Keratinocyte (primary cell): ENCODE measurements around a stretch of chr17.

GRCh38 chr17:76631508-76632537, 11.7 kb downstream of the ST6GALNAC1 start:
CAGE:
- cytosol, long polyA minus RNA: no peak
- cytosol, long polyA plus RNA: no peak
- long polyA plus RNA: no peak
- nucleus, long polyA minus RNA: no peak
- nucleus, long polyA plus RNA: no peak

DNA sequence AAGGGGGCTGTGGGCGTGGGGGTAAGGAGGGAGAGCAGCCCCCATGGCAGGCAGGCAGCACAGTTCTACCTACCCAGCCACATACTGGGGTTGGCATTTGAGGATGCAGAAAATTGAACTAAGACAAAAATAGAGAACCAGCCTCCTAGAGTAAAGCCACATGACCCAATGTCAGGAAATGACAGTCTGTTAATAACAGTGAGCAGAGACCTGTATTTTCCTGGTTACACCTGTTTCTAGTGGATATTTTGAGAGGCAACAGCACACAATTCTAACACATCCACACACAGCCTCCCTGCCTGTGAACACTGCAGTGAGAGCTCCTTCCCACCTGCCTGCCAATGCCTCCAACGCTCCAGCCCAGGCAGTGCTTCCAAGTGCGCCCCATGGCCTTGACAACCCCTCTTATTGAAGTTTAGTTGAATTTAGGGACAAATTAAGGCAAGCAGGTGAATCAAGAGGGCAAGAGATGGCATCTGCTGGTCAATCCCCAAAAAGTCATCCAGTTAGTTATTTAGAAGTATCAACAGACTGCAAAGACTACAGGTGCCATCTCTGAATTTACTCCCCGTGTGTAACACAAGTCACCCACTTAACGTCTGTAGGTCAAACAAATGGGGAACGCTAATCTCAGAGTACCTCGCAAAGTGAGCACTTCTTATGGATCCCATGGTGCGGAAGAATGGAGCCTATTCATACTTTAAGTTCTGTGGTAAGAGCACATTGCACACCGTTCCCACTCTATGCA, 4.7 kb upstream of the MXRA7 start:
CAGE:
- cytosol, long polyA minus RNA: no peak
- cytosol, long polyA plus RNA: no peak
- long polyA plus RNA: no peak
- nucleus, long polyA minus RNA: no peak
- nucleus, long polyA plus RNA: no peak

CAGE:
- cytosol, long polyA minus RNA: no peak
- cytosol, long polyA plus RNA: no peak
- long polyA plus RNA: no peak
- nucleus, long polyA minus RNA: no peak
- nucleus, long polyA plus RNA: no peak
These were observed 4.1 kb downstream of the SRSF2 start for GRCh38 chr17:76732689-76733785.

DNA sequence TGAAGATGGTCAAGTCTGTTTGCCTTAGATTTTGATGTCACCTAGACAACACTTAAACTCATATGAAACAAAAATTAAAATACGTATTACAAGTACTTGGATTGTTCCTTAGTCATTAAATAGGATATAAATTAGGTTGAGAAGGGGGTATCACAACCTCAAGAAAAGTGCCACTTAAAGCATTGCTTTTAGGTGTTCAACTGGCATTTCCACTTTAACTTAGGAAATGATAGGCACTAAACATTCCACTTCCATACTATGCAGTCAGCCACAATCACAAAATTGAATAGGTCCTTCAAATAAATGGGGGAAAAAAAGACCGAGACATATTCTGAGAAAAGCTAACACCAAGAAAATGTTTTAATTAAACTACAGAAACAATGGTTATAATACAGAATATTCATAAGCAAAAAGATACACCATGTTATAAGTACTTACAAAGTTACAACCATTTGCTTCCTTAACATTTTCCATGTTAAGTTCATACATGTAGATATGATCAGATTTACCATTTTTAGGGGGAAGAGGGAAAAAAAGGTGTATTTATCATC, 3.3 kb downstream of the SRSF2 start:
CAGE:
- cytosol, long polyA minus RNA: no peak
- cytosol, long polyA plus RNA: no peak
- long polyA plus RNA: no peak
- nucleus, long polyA minus RNA: no peak
- nucleus, long polyA plus RNA: no peak

GRCh38 chr17:76752869-76754127, 15.4 kb downstream of the MFSD11 start:
CAGE:
- cytosol, long polyA minus RNA: no peak
- cytosol, long polyA plus RNA: no peak
- long polyA plus RNA: no peak
- nucleus, long polyA minus RNA: no peak
- nucleus, long polyA plus RNA: no peak

GRCh38 chr17:76769471-76769953, 31.6 kb downstream of the MFSD11 start:
CAGE:
- cytosol, long polyA minus RNA: no peak
- cytosol, long polyA plus RNA: no peak
- long polyA plus RNA: no peak
- nucleus, long polyA minus RNA: no peak
- nucleus, long polyA plus RNA: no peak

CAGE:
- cytosol, long polyA minus RNA: no peak
- cytosol, long polyA plus RNA: no peak
- long polyA plus RNA: no peak
- nucleus, long polyA minus RNA: no peak
- nucleus, long polyA plus RNA: no peak
These were observed 35.5 kb downstream of the MFSD11 start for GRCh38 chr17:76773447-76773716.

GRCh38 chr17:76844606-76845480, 23.4 kb upstream of the MGAT5B start:
CAGE:
- cytosol, long polyA minus RNA: no peak
- cytosol, long polyA plus RNA: no peak
- long polyA plus RNA: no peak
- nucleus, long polyA minus RNA: no peak
- nucleus, long polyA plus RNA: no peak

DNA sequence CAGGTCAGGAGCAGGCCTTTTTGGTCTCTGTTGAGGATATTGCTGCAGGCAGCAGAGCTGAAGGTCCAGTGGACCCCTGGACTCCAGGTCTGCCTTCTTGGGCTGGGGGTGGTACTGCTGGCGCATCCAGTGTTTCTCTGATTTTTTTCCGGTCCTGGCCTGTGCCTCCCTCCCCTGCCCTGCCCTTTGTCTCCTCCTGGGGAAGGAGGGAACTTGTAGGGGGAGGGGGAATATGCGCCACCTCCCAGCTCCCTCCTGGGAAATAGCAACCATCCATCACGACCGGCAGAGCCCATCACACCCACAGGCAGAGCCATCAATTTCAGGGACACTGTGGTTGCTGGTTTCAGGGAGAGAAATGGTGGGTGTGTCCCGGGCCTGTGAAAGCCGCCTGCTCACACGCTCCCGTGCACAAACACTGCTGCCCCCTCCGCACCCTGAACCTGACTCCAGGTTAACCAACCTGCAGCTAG, 17.2 kb downstream of the MGAT5B start:
CAGE:
- cytosol, long polyA minus RNA: no peak
- cytosol, long polyA plus RNA: no peak
- long polyA plus RNA: no peak
- nucleus, long polyA minus RNA: no peak
- nucleus, long polyA plus RNA: no peak

GRCh38 chr17:77088342-77089696, 52.0 kb upstream of the SEC14L1 start:
CAGE:
- cytosol, long polyA minus RNA: no peak
- cytosol, long polyA plus RNA: start-site peak on the plus strand at chr17:77088618-77088859, 69 and 58 reads in 2 replicates
- long polyA plus RNA: start-site peak on the plus strand at chr17:77088745-77088829, 38 and 28 reads in 2 replicates
- nucleus, long polyA minus RNA: no peak
- nucleus, long polyA plus RNA: start-site peak on the plus strand at chr17:77088651-77088845, 76 and 150 reads in 2 replicates

GRCh38 chr17:77103580-77104220, 37.1 kb upstream of the SEC14L1 start:
CAGE:
- cytosol, long polyA minus RNA: no peak
- cytosol, long polyA plus RNA: no peak
- long polyA plus RNA: no peak
- nucleus, long polyA minus RNA: no peak
- nucleus, long polyA plus RNA: no peak

CAGE:
- cytosol, long polyA minus RNA: no peak
- cytosol, long polyA plus RNA: no peak
- long polyA plus RNA: no peak
- nucleus, long polyA minus RNA: no peak
- nucleus, long polyA plus RNA: no peak
These were observed 7.3 kb downstream of the SEC14L1 start for GRCh38 chr17:77147918-77148522.

DNA sequence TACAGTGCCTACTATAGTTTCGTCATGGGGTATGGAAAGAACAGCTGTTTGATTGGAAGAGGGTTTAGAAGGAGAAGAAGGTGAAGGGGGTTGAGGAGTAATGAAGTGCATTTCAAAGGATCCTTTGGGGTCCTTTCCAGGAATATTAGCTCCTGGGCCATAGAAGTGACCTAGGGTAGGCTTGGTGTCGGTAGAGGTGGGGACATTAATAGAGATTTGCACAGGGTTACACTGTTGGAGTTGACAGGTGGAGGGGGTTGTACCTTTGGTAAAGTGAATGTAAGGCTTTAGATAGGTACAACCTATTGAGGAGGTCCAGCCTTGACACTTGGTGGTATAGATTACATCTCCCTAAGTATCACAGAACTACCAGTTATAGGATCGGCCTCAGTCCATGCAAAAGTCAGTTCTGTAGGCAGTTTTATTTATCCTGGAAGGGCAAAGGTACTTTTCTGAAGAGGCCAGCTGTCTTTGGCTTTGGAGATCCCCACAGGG, 28.9 kb downstream of the SEC14L1 start:
CAGE:
- cytosol, long polyA minus RNA: no peak
- cytosol, long polyA plus RNA: no peak
- long polyA plus RNA: no peak
- nucleus, long polyA minus RNA: no peak
- nucleus, long polyA plus RNA: no peak

CAGE:
- cytosol, long polyA minus RNA: no peak
- cytosol, long polyA plus RNA: no peak
- long polyA plus RNA: no peak
- nucleus, long polyA minus RNA: no peak
- nucleus, long polyA plus RNA: no peak
These were observed 1.9 kb downstream of the SEPTIN9 start for GRCh38 chr17:77283115-77283632.

GRCh38 chr17:77321832-77322390, 40.6 kb downstream of the SEPTIN9 start:
CAGE:
- cytosol, long polyA minus RNA: no peak
- cytosol, long polyA plus RNA: no peak
- long polyA plus RNA: no peak
- nucleus, long polyA minus RNA: no peak
- nucleus, long polyA plus RNA: no peak

DNA sequence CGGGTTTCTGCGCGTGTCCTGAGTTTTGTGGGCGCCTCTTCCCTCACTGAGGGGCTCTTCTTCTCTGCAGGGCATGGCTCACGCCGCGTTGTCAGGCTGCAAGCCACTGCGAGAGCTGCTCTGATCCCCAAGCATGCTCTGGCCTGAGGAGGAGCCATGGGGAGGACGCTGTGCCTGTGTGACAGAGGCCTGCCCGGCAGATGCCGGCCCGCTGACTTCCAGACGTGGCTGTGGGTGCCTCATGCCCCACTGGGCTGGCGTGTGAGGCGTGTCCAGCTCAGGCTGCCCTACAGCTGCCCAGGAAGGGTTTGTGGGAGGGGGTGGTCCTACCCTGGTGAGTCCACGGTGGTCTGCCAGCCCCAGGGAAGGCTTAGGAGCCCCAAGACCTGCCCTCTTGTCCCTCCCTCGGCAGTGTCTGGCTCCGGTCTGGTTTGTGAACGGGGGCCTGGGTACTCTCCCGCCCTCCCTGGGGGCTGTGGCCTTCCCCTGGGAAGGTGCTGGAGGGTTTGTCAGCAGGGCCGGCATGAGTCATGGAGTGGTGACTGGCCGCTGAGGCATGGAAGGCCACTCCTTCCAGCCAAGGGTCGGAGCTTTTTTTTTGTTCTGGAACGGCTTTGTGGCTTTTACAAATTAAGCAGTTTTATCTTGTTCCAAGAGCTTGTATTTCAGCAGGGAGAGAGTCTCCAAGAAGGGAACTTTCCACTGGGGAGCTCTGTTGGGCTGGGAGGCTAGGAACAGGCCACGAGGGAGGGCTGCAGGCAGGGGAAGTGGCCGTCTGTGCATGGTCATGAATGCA, 41.6 kb downstream of the SEPTIN9 start:
CAGE:
- cytosol, long polyA minus RNA: no peak
- cytosol, long polyA plus RNA: no peak
- long polyA plus RNA: no peak
- nucleus, long polyA minus RNA: no peak
- nucleus, long polyA plus RNA: no peak

GRCh38 chr17:77407555-77408747, 126.7 kb downstream of the SEPTIN9 start:
CAGE:
- cytosol, long polyA minus RNA: no peak
- cytosol, long polyA plus RNA: no peak
- long polyA plus RNA: no peak
- nucleus, long polyA minus RNA: no peak
- nucleus, long polyA plus RNA: no peak

DNA sequence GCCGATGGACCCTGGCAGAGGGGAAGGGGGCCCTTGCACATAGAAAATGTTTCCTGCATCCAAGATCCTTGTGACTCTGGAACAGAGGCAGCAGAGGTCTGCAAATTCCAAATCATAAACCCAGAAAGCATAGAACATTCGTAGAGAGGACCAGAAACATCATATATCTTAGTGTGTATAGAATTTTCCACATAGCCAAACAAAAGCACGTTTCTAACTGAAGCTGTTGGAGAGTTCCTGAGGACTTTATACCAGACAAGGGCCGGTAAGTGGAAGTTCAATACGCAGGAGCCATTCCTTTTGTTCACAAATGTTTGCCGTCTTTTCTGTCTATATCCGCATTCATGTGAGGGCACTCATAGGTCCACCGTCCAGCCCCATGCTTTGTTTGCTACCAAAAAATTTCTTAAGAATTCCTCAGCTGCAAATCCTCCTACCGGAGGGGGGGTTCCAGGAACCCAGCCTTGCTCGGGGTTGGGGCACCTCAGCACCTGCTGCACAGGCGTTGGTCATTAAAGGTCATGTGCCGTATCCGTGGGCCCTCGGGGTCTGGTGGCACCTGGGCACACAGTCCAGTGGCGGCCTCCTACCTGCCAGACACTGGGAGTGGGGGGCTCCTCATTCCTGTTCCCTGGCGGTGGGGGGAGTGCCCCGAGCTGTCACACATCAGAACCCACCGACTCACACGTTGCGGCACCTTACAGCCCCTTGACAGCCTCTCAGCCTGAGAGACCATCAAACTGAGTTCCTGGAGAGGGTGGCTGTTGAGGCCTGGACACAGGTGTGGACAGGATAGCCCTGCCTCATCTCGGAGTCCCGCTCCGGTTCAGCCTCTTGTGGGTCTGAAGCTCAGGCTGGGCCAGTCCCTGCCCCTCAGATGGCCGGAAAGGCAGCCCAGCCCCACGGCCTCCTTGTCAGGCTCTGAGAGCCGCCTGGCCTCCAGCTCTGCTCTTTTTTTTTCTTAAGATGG, 136.4 kb downstream of the SEPTIN9 start:
CAGE:
- cytosol, long polyA minus RNA: no peak
- cytosol, long polyA plus RNA: no peak
- long polyA plus RNA: no peak
- nucleus, long polyA minus RNA: no peak
- nucleus, long polyA plus RNA: no peak

GRCh38 chr17:77440381-77440974, 159.2 kb downstream of the SEPTIN9 start:
CAGE:
- cytosol, long polyA minus RNA: no peak
- cytosol, long polyA plus RNA: no peak
- long polyA plus RNA: no peak
- nucleus, long polyA minus RNA: no peak
- nucleus, long polyA plus RNA: no peak

CAGE:
- cytosol, long polyA minus RNA: no peak
- cytosol, long polyA plus RNA: no peak
- long polyA plus RNA: no peak
- nucleus, long polyA minus RNA: no peak
- nucleus, long polyA plus RNA: no peak
These were observed 199.2 kb downstream of the SEPTIN9 start for GRCh38 chr17:77480466-77481001.